LNCaP clone FGC (cell line): Measurements from ENCODE around the genes ABCD2 and SLC2A13.

- RRBS, 2 experiments = no CpG with 5 or more reads among the region's 1 CpG
Observed at GRCh38 chr12:37907817-37908237, 408.7 kb upstream of the ALG10B start.

DNA sequence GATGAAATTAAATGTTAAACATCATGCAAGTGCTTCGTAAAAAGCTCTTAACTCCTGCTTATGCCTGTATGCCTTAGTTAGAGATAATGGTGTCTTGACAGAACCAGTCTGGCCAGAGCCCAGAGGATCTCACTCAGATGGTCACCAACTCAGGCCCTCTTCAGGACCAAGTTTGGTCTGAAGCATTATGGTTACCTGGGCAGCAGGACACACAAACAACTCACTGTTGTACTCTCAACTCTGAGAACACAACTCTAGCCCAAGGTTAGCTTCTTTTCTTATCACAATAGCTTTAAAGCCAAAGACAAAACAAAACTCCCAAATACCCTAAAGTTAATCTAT lies 115.4 kb downstream of the KIF21A start:
- RRBS, 2 experiments = no CpG with 5 or more reads among the region's 1 CpG

GRCh38 chr12:39619634-39620645 lies at the start of gene ABCD2:
TSS of gene ABCD2 (minus strand) at chr12:39619803.
- RRBS, 2 experiments = 0% methylated on average over 1 of the region's 26 CpGs; no CpG with 5 or more reads in 1 of the 2 experiments

DNA sequence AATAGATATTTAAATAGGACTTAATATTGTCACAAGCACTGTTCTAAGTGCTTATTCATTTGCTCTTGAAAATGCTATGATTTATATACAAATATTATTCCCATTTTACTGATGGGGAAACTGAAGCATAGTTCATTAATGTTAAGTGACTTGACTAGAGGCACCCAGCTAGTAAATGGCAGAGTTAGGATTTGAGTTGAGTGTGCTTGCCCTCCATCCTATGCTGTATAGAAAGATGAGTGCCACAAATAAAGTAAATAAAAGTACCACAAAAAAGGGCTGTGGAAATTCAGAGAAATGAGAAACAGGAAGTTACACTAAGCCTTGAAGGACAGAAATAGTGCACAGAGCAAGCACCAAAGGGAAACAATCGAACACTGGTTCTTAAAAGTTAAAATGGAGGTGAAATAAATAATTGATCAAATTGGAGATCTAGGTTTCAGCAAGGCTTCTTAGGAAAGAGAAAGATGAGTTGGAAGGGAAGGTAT lies 2.8 kb downstream of the C12orf40 start:
- RRBS, 2 experiments = no CpG with 5 or more reads among the region's 1 CpG

DNA sequence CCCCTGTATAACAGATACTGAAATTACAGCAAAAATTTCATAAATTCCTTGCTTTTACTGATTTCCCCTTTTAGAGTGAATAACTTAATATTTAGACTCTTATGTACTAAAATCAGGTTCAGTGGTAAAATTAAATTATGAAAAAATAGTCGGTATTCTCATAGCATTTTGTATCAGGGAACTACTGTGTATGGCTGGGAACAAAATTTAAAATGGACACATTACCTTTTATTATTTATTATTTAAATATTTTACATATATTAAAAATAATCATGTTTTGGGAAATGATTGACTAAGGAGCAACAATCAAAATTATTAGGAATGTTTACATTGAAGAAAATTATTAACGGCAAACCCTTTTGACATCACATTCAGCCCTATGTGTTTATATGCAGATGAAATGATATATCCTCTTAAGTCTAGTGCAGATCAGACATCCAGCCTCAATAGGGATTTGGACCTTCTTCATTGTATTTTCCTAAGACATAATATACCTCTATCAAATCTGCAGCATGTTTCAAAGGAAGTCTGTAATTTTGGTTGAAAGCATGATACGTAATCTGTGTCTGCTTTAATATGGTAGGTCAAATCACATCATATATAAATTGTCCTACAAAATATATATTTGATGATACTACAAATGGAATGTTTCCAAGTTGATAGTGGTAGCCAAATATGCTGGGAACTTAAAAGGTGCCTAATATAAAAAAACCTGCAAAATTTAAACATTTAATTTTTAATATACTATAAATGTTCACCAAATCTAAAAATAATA lies 130.9 kb downstream of the C12orf40 start:
- RRBS, 2 experiments = no CpG with 5 or more reads among the region's 3 CpGs

- RRBS, 2 experiments = no CpG with 5 or more reads among the region's 6 CpGs
Observed at GRCh38 chr12:39912382-39913126, 193.3 kb downstream of the SLC2A13 start.

DNA sequence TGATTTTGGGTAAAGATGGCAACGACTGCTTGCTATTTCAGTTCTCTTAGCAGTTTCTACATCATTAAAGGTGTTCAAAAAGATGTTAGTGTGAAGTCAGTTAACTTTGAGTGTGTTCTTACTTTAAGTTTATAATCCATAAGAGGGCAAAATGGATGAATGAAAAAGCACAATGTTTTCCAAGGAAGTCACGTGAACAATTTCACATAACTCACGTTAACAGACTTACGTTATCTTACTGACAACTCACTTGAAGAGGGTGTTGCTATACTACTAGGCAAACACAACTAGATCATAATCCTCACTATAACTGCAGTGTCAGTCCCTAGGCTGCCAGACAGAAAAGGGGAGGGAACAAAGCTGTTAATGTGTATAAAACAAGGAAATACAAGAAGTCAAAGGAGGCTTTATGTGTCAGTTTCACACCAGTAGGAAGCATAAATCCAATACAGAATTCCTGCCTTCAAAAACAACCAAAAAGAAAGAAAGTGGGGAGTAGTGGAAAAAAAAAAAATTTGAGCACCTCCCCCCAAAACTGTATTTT lies 6.4 kb downstream of the SLC2A13 start:
- RRBS, 2 experiments = no CpG with 5 or more reads among the region's 4 CpGs

DNA sequence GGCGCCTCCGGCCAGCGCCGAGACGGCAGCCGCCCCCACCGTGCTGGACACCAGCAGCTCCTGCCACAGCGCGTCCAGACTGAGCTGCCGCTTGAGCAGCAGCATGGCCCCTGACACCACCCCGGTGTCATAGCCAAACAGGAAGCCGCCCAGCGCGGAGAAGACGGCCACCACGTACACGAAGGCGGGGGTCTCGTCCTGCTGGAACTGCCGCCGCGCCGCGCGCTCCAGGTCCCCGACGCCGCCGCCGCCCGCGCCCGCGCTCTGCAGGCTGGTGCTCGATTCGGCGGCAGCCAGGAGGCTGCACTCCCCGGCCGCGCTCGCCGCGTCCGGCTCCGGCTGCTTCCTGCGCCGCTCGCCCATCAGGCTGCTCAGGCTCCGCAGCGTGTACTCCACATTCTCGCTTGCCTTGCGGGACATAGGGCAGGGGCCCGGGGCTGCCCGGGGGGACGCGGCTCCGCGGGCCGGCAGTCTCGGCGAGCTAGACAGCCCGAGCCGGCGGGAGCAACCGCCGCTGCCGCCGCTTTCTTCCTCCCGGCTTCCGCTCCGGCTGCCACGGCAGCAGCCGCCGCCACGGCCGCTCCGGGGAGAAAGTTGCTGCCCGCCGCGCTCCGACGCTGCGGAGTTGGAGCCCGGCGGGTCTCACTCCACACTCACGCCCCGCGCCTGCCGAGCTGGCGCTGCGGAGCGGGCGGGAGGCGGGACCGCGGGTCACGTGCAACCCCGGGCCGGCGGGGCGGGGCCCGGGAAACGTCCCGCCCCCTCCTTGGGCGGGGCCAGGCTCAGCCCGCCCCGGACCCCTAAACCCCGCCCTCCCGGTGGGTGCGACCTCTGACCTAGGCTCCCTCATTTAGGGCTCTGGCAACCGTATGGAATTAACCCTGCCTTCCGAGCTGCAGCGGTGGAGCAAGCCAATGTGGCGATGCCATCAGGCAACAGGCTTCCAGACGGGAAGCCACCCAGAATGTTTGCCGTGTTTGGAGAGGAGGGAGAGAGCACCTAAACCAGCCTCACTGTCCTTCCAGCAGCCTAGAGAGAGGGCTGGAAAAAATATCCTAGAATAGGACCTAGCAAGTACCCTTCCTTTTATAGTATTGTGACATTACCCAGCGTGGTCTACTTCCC lies at the start of gene SLC2A13:
SLC2A13 (minus strand) TSS at position 693 of the 1,125 bp plus-strand sequence.
- RRBS, 2 experiments = under 1 to 1% methylated on average over 48 to 53 of the region's 117 CpGs

- RRBS, 2 experiments = no CpG with 5 or more reads among the region's 4 CpGs
Observed at GRCh38 chr12:40321897-40322555, 97.2 kb downstream of the LRRK2 start.

DNA sequence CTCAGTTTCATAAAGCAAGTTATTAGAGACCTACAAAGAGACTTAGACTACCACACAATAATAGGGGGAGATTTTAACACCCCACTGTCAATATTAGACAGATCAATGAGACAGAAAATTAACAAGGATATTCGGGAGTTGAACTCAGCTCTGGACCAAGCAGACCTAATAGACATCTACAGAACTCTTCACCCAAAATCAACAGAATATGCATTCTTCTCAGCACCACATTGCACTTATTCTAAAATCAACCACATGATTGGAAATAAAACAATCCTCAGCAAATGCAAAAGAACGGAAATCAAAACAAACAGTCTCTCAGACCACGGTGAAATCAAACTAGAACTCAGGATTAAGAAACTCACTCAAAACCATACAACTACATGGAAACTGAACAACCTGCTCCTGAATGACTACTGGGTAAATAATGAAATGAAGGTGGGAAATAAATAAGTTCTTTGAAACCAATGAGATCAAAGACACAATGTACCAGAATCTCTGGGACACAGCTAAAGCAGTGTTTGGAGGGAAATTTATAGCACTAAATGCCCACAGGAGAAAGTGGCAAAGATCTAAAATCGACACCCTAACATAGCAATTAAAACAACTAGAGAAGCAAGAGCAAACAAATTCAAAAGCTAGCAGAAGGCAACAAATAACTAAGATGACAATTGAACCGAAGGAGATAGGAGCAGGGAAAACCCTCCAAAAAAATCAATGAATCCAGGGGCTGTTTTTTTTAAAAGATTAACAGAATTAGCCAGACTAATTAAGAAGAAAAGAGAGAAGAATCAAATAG lies 94.4 kb downstream of the PDZRN4 start:
- RRBS, 2 experiments = no CpG with 5 or more reads among the region's 5 CpGs

DNA sequence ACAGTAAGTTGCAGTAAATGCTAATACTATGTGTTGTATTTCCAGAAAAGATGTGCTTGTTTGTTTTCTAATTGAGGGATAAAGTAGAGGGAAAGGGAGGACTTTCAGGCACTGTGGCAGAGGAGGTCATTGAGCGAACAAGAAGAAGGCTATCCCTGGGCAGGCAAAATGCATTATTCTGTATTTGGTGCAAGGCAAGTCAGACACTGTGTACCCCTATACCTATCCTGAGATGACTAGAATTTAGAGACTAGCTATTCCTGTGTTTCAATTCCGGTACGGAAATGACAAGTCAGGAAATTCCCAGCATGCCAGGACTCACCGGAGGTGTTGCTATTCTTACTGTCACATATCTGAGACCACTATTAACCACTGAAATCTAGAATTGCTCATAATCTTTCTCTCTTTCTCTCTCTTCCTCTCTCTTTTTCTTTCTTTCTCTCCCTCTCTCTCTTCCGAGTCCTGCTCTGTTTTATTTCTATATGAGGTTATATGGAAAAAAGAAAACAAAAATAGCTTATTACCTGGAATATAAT lies 297.1 kb downstream of the PDZRN4 start:
- RRBS, 2 experiments = no CpG with 5 or more reads among the region's 5 CpGs

GRCh38 chr12:41563532-41563756 lies 375.3 kb downstream of the PDZRN4 start:
- RRBS, 2 experiments = no CpG with 5 or more reads among the region's 4 CpGs

- RRBS, 2 experiments = no CpG with 5 or more reads among the region's 5 CpGs
Observed at GRCh38 chr12:41567364-41567926, 379.3 kb downstream of the PDZRN4 start.

DNA sequence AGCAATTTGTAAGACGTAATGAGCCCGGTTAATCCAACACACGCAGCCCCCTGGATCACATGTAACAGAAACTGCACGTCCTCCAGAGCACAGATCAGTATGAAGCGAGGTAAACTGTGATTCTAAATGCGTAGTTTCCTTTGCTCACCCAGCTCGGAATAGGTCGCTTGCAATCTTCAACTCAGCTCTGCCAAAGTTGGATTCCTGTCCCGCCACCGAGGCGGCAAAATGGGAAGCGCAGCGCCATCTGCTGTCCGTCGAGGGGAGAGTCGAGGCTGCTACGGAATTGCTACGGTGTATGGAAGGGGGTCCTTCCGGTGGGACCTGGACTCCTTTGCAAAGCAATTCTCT lies 120.6 kb downstream of the GXYLT1 start:
- RRBS, 2 experiments = no CpG with 5 or more reads among the region's 19 CpGs

GRCh38 chr12:42084282-42084986 lies 60.2 kb downstream of the GXYLT1 start:
- RRBS, 2 experiments = no CpG with 5 or more reads among the region's 4 CpGs

- RRBS, 2 experiments = no CpG with 5 or more reads among the region's 12 CpGs
Observed at GRCh38 chr12:42205984-42206611, 31.9 kb downstream of the YAF2 start.

- RRBS, 2 experiments = no CpG with 5 or more reads among the region's 1 CpG
Observed at GRCh38 chr12:42356283-42356587, 30.3 kb downstream of the PPHLN1 start.

- RRBS, 2 experiments = no CpG with 5 or more reads among the region's 1 CpG
Observed at GRCh38 chr12:42549900-42550254, 39.7 kb downstream of the PRICKLE1 start.

GRCh38 chr12:45217018-45217393 lies 1.1 kb downstream of the ANO6 start:
- RRBS, 2 experiments = no CpG with 5 or more reads among the region's 5 CpGs